OVCAR3 (cell line): ENCODE measurements around a stretch of chr13.

DNA sequence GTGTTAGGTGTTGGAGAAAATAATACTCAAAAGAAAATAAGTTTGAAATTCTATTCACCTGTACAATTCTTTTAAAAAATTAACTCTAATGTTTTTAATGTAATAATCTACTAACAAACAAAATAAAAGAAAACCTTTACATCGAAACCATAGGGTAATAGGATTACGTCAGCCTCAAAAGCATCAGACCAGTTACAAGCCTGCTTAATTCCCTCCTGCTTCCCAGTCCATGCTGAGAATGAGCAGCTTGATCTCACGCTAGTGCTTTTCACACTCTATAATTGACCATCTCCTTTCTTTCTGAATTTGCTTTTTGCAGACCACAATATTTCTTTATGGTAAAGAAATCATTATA lies 160.8 kb downstream of the PCDH9 start:
- RRBS: no CpG with 5 or more reads among the region's 3 CpGs

DNA sequence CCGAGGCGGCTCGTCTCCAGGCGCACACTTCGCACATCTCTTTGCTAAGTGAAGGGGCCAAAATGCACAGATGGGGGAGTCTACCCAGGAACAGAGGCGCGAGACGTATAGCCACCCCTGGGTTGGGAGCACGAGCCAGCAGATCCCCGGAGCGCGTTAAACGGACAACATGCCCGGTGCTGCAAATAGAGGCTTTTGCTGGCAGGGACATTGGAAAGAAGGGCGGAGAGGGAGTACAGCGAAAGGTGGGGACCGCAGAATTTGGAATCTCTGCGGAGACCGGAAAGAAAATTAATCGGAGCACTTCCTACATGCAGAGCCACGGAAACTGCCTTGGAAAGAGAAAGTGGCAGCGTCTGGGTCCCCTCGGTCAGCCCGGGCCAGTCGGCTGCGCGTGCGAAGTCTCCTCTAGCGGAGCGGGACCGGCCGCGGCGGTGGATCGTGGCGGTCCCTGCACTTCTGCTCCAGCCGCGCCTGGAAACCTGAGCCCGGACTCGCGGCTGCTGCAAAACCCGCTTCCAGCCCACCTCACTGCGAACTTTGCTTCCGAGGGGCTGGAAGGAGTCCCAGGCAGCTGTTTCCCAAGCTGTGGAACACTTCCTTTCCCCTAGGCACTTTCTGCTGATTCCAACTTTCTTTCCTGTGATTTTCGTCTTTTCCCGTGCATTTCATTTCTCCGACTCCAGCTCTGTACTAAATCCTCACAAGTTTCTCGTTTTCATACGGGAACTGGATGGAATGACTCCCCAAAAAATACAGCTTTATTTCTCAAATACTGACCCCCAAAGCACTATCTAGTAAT lies 844 bp upstream of the PCDH9 start:
- RRBS: 5% methylated on average over 18 of the region's 49 CpGs

DNA sequence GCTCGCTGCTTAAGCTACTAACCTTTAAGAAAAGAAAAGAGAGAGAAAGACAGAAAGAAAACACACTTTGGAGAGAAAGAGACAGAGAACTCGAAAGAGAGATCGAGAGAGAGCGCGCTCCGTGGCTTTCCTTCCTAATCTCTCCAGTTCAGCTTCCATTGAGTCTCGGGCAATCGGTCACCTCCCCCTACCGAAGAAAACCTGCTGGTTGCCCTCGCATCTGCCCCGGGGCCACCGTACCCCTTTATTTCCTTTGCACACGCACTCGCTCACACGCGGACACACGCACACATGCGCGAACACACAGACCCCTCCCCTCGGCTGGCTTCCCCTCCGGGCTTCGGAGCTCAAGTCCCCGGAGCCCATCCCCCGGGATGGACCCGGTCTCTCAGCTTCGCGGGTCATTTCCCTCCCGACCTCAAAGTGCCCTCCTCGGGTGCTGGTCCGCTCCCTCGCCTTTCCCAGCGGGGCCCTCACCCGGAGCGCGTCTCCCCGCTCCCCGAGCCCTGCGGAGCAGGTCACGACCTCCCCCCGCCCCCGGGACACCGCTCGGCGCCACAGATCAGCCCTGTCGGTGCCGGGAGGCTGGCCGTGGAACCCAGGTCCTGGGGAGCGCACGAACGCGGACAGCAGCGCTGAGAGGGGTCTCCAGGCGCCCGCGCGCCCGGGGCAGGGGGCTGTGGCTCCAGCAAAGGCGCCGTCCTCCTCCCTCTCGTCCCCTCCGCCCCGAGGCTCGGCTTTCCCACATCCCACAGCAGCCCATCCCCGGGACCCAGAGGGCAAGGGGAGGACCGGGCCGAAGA lies 1.9 kb downstream of the DACH1 start:
- RRBS: 5% methylated on average over 32 of the region's 66 CpGs

DNA sequence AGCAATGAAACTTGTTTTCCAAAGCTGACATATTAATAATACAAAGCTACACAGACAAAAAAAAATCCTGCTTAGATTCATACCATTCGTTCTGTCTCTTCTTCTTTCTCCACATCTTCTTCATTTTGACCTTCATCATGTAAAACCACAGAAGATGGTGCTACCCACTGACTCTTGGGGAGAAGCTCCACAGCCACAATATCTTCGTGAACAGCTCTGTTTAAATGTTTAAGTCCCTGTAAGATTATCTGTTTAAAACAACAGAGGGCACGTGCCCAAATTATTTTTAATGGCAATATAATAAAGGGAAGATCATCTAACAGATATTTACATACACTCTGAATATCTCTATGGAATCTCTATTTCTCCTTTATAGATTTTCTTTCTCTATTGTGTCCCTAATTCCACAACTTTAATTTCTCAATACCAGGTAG lies 6.6 kb downstream of the DIS3 start:
- RRBS: no CpG with 5 or more reads among the region's 3 CpGs

GRCh38 chr13:72801968-72802772 lies 20.2 kb downstream of the PIBF1 start:
- RRBS: no CpG with 5 or more reads among the region's 3 CpGs

GRCh38 chr13:72897905-72898478 lies 116.1 kb downstream of the PIBF1 start:
- RRBS: no CpG with 5 or more reads among the region's 2 CpGs

- RRBS: no CpG with 5 or more reads among the region's 25 CpGs
Measured at GRCh38 chr13:73061854-73063080, 3.5 kb downstream of the KLF5 start.

DNA sequence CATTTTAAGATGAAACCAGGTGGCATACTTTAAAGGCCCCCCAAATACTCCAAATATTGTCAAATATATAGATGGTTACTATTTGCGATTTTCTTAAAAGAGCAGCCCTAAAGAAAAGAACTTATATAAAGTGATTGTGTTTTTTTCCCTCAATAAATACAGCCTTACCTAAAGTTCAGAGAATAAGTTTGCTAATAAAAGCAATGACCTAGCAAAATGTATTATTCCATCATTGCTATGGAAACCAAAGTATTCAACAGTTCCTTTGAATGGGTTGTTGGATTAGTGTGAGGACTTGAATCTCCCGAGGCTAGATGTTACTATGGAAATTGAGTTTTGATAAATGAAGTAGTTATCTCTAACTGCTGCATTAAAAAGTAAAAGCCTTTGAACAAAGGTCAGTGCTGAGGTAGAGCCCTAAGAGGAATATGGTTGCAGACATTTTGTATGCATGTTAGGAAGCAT lies 6.1 kb downstream of the KLF5 start:
- RRBS: no CpG with 5 or more reads among the region's 2 CpGs

DNA sequence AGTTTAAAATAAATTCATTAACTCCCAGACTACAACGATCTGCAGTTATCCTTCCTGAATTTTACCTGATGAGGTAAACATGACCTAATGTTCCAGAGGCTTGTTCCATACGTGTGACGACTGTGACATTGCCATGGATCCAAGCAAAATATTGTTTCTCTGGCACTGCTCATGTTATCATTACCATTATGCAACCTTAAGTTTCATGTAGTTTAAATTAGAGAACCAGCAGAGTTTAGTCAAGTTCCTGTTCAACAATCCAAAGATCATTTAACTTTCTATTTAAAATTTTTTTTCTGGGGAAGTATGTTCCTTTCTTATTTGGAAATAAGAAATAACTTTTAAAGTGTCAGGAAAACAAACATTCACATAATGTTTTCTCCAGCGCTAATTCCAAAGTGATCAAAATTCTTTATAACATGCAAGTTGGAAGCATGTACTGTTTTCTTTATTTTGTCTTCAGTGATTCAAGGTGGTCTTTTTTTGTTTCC lies 279.7 kb downstream of the KLF5 start:
- RRBS: no CpG with 5 or more reads among the region's 4 CpGs

DNA sequence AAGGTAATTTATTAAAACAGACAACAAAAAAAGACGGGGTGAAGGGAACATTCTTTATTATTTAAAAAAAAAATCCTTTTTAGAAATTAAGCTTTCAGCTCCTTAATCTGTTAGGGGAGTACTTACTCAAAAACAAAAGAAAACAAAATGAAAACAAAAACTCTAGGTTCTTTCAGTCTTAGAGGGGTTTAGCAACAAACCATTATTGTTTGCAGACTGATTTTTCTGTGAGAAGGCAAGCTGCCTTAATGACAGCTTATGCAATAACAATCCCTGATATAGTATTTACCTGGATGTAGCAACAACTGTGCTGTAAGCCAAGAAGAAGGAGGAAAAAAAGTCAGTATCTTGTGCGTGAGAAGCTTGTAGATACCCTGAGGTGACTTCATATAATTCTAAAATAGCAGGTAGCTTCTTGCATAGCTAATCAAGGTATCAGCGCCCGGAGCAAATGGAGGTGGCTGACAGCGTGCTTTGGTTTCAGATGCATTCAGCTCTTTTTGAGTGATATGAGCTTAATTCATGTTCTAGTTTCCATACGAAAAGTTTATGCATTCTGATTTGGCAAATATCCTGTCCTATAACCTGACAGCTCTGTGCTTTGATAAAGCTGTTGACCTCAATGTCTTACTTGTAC lies 309.8 kb downstream of the KLF5 start:
- RRBS: no CpG with 5 or more reads among the region's 6 CpGs

GRCh38 chr13:73530983-73531329 lies 472.2 kb downstream of the KLF5 start:
- RRBS: no CpG with 5 or more reads among the region's 10 CpGs

DNA sequence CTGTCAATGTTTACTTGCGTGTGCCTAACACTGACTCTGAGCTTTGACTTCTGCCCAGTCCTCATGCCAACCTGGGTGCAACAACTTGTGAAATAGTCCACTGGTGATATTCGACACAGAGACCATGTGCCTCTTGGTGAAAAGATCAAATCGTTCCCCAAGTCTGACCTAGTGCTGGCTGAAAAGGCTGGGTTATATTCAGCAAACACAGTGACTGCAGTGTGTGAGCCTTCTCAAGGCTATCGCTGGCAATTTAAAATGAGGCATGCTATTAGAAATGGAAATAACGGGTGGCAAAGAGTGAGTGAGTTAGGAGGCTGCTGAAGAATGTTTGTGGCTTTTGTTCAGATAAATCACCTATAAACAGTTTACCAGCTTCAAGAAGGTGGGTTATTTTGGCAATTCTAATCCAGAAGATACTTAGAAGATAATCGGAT lies 1109.6 kb downstream of the KLF5 start:
- RRBS: no CpG with 5 or more reads among the region's 6 CpGs

- RRBS: no CpG with 5 or more reads among the region's 3 CpGs
Measured at GRCh38 chr13:75194612-75195103, 287.3 kb downstream of the TBC1D4 start.

GRCh38 chr13:75309752-75310884 lies 171.9 kb downstream of the TBC1D4 start:
- RRBS: no CpG with 5 or more reads among the region's 14 CpGs

GRCh38 chr13:75507692-75508041 lies 25.7 kb upstream of the TBC1D4 start:
- RRBS: no CpG with 5 or more reads among the region's 3 CpGs

DNA sequence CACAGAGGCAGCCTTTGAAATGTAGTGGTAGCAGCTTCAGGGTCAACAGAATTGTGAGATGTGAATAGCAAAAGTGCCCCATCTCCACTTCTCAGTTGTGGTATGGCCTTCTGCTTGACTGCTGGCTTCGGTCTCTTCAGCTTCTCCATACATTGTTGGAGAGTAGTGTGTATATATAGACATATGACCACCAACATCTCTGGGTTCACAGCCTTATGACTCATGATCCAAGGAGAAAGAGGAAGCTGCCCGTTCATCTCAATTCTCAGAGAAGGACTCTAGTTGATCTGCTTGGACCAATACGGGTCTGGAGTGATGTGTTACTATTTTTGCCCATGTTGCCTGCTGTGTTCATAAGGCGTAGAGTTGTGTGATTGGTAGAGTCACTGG lies 3.6 kb upstream of the COMMD6 start:
- RRBS: no CpG with 5 or more reads among the region's 4 CpGs

DNA sequence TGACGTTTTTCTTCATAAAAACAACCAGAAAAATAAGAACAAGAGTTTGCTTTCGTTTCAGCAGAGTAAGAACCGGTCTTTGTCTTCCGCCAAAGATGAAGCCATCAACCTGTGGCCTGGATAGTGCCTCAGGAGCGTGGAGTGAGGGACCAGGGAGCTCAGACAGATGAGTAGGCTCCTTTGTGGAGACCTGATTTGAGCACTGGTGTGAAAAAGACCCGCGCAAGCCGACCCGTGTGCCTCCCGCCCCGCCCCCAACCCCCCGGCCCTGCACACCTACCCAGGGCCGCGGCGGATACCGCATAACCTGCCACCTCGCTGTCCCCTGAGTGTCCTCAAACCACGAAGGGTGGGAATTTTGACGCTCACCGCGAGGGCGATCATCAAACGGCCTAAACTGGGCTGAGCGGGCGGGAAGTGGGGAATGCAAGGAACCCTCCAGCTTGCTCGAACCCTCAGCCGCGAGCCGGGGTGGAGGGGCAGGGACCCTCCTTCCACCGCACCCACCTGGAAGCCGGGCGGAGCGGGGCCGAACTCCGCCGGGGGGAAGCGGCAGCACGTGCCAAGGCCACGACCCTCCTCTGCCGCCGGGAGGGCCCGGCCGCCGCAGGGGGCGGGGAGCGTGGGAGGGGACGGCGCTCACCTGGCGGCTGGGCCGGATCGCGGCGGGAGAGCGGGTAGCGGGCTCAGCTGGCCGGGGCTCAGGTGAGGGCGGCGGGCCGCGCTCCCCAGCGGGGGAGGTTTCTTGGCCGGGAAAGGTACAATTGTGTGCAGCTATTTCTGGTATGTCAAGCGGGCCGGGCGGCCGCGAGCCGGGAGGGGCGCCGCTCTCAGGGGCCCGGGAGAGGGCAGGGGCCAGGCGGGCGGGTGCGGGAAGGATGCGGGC lies 701 bp upstream of the LMO7 start:
- RRBS: 4% methylated on average over 34 of the region's 75 CpGs

GRCh38 chr13:75836119-75836567 lies 200.0 kb downstream of the LMO7 start:
- RRBS: no CpG with 5 or more reads among the region's 3 CpGs

GRCh38 chr13:76019395-76020173 lies 383.5 kb downstream of the LMO7 start:
- RRBS: no CpG with 5 or more reads among the region's 23 CpGs